Choroid plexus epithelial cell (primary cell): Measurements from ENCODE around the gene PANX2.

GRCh38 chr22:49724745-49725304 is 102.8 kb downstream of the BRD1 start:
- RRBS, result 5% methylated on average over 32 of the region's 47 CpGs

GRCh38 chr22:49770553-49770758 is 57.2 kb downstream of the BRD1 start:
- RRBS, result no CpG with 5 or more reads among the region's 7 CpGs

GRCh38 chr22:49793760-49794503 is 33.7 kb downstream of the BRD1 start:
- RRBS, result no CpG with 5 or more reads among the region's 31 CpGs

- RRBS, result no CpG with 5 or more reads among the region's 7 CpGs
Measured at GRCh38 chr22:49796550-49796761, 31.2 kb downstream of the BRD1 start.

DNA sequence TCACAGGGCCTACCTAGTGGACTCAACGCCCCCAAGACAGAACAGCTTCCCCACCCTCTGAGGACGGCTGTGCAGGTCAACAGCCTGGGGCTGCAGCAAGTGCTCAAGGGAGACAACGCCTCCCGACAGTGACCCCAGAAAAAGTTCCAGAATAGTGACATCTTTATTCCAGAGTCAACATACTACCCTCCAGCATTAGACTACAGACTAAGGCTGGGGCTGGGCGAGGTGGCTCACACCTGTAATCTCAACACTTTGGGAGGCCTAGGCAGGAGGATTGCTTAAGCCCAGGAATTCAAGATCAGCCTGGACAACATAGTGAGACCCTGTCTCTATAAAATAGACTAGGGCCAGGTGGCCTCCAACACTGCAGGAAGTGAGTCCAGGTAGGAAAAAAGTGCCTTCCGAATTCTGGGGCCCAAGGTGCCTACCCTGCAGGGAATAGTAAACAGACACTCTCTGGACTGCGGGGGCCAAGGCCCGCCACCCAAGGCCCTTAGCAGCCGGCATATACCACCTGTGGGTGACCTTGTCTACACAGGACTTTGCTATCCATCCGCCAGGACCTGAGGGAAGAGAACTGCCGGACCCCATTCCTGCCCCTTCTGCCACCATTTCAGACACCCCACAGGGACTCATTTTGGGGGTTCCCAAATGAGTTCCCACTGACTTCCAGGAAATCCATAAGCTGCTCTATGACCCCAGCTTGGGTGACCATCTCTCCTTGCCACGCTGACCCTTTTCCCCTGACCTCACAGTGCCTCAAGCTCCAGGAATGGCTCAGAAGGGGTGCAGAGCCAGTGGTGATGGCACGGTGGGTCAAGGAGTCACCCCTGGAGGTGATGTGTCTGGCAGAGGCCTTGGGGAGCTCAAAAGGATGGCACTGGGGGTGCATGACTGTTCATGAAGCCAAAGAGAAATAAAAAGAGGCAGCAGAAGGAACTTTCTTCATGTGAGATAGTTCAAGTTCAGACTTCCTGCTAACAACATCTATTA is 11.0 kb downstream of the BRD1 start:
- RRBS, result 88% methylated on average over 3 of the region's 13 CpGs

- RRBS, result no CpG with 5 or more reads among the region's 13 CpGs
Measured at GRCh38 chr22:49817396-49818259, 10.0 kb downstream of the BRD1 start.

DNA sequence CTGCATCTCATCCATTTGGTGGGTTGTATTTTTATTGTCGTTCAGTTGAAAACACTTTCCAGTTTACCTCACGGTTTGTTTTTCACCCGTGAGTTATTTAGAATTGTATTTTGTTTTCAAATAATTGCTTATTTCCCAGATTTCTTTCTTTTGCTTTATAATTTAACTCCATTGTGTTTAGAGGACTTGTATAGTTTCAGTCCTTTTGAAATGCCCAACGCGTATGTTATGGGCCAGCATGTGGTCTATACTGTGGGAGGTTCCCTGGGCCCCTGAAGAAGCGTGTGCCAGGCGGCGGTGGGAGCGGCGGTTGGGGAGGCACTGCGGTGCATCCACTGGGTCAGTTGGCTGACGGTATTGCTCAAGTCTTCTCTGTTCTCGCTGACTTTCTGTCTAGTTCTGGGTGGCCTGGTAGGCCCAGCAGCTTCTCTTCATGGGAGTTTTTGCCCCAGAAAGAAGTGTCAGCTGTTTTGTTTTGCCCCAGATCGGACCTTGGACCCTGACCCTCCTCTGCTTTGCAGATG is 13.5 kb downstream of the ZBED4 start:
- RRBS, result no CpG with 5 or more reads among the region's 14 CpGs

GRCh38 chr22:49929559-49930155 is 11.2 kb downstream of the CRELD2 start:
- RRBS, result 2% methylated on average over 33 of the region's 47 CpGs

GRCh38 chr22:49959092-49959549 is 1.5 kb upstream of the PIM3 start:
- RRBS, result no CpG with 5 or more reads among the region's 17 CpGs

GRCh38 chr22:49967698-49968694 is 7.4 kb downstream of the PIM3 start:
- RRBS, result no CpG with 5 or more reads among the region's 31 CpGs

DNA sequence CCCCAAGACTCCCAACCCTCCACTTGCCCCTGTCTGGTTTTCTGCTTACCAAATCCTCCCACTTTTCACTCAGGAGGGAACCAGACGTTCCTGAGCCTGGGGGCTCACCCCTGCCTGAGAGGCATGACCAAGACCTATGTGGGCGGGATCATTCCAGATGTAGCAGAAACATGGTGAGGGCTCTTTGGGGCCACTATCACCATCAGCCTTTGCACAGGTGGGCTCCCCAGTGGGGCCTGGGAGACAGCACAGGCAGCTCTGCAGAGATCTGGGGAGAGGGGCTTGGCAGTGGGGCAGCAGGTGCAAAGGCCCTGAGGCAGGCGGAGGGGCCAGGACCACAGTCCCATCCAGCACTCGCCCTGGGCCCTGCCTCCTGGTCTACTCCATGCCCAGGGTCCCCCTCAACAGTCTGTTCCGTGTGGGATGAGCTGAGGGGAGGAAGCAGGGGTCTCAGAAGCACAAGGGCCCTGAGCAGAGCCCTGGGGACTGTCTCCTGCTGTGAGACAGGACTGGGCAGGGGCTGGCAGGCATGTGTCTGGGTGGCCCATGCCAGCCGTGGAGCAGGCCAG is 9.3 kb downstream of the PIM3 start:
- RRBS, result no CpG with 5 or more reads among the region's 6 CpGs

GRCh38 chr22:49970965-49971814 is 10.6 kb downstream of the PIM3 start:
- RRBS, result no CpG with 5 or more reads among the region's 78 CpGs

GRCh38 chr22:50027426-50027932 is 14.9 kb upstream of the IL17REL start:
- RRBS, result no CpG with 5 or more reads among the region's 25 CpGs

- RRBS, result 96% methylated on average over 8 of the region's 18 CpGs
Measured at GRCh38 chr22:50158047-50158529, 12.4 kb upstream of the PANX2 start.

DNA sequence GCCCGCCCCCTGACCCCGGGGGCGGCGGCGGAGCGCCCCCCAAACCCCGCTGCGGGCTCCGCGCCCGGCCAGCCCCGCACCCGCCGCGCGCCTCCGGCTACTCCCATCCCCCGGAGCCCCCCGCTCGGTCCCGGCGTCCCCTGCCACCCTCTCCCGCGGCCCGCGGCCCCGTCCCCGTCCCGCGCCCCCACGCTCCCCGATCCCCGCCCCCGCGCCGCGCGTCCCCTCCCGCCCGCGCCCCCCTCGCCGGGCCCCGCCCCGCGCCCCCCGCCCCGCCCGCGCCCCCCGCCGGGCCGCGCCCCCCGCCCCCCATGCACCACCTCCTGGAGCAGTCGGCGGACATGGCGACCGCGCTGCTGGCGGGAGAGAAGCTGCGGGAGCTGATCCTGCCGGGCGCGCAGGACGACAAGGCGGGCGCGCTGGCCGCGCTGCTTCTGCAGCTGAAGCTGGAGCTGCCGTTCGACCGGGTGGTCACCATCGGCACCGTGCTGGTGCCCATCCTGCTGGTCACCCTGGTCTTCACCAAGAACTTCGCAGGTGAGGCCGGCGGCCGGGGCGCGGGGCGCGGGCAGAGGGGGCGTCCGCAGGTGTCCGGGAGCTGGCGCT is at the start of gene PANX2:
Gene PANX2, plus strand, starts transcription at position 312 of the 606 bp plus-strand sequence.
- RRBS, result 2% methylated on average over 47 of the region's 88 CpGs

GRCh38 chr22:50184442-50185342 is 1.0 kb upstream of the TRABD start:
- RRBS, result 11% methylated on average over 31 of the region's 81 CpGs

- RRBS, result no CpG with 5 or more reads among the region's 15 CpGs
Measured at GRCh38 chr22:50191099-50191731, 5.5 kb downstream of the TRABD start.

DNA sequence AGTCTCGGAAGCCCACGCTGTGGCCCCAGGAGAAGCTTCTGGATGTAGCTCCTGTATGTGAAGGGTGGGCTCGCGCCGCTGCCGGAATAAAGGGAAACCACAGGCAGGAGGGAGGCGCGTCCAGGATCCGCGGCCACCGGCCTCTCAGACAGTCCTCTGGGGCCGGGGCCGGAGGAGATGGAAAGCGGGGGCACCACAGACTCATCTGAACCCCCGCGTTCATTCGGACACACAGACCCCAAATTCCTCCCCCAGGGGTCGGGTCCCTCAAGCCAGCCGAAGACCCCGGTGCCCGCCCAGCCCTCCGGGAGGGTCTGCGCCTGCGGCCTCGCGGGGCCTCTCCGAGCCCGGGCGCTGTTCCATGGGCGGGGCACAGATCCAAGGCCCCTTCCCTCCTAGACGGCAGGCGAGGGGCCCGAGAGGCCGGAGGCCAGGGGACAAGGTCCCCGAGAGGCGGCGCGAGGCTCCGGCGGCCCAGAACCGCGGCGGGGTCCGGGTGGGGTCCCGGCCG is 608 bp upstream of the SELENOO start:
- RRBS, result 2% methylated on average over 18 of the region's 46 CpGs

GRCh38 chr22:50204539-50205402 is 4.0 kb downstream of the SELENOO start:
- RRBS, result no CpG with 5 or more reads among the region's 17 CpGs

DNA sequence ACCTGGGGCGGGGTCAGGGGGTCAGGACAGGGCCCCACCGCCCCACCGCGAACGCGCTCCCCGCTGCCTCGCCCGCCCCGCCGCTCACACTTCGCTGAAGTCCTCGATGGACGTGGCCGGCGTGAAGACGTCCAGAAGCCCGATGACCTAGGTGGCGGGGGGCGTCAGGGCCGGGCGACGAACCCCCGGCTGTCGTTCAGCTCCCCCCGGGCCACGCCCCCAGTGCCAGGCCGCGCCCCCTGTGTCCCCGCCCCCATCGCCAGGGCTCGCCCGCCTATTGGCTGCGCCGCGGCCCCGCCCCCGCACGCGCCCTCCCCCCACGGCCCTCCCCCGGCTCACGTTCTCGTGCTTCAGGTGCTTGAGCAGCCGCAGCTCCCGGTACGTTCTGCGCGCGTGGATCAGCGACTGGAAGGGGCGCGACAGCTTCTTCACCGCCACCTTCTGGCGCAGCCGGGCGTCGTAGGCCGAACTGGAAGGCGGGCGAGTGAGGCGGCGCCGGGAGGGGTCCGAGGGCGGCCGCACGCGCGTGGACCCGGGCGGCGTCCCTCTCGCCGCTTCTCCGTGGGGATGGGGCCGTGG is 2.6 kb downstream of the MAPK11 start:
- RRBS, result 3% methylated on average over 42 of the region's 77 CpGs